Measurements from ENCODE around the genes EYS and COL9A1.

GRCh38 chr6:57792741-57793214, 475.3 kb downstream of the PRIM2 start:
- PRO-cap = no peak

DNA sequence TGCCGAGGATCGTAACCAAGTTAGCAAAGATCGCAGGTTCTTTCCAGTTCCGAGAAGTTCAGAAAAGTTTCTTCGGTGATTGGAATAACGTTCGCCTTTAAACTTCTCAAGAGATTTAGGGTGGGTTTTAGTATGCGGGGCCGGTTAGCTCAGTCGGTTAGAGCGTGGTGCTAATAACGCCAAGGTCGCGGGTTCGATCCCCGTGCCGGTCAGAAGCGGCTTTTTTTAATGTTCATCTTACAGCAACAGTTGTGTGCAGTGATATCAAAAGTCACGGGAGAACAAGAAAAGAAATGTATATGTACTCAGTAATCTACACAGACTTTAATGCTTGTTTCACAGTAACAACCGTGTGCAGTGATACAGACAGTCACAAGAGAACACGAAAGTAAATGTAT, 482.6 kb downstream of the PRIM2 start:
- PRO-cap = unidirectional peak, plus-strand start at position 133 of the sequence

- PRO-cap = no peak
Observed at GRCh38 chr6:61869326-61869821, 416.7 kb downstream of the KHDRBS2 start.

GRCh38 chr6:63448337-63448677, 124.0 kb upstream of the PTP4A1 start:
- PRO-cap = no peak

DNA sequence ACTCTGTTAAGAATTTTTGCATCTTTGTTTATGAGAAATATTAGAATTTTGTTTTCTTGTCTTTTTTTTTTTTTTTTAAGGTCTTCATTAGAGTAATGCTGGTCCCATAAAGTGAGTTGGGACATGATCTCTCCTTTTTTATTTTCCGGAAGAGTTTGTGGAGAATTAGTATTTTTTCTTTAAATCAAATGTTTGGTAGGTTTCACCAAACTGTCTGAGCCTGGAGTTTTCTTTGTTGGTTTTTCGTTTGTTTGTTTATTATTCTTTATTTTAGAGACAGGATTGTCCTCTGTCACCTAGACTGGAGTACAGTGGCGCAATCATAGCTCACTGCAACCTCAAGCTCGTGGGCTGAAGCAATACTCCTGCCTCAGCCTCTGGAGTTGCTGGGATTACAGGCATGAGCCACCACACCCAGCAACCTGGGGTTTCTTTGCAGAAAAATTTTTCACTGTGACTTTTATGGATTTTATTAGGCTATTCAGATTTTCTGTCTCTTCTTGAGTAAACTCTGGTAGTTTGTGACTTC, 120.2 kb upstream of the PTP4A1 start:
- PRO-cap = no peak

- PRO-cap = no peak
Observed at GRCh38 chr6:63476363-63476685, 96.0 kb upstream of the PTP4A1 start.

- PRO-cap = no peak
Observed at GRCh38 chr6:63510153-63510813, 62.0 kb upstream of the PTP4A1 start.

- PRO-cap = no peak
Observed at GRCh38 chr6:63521532-63522316, 50.6 kb upstream of the PTP4A1 start.

DNA sequence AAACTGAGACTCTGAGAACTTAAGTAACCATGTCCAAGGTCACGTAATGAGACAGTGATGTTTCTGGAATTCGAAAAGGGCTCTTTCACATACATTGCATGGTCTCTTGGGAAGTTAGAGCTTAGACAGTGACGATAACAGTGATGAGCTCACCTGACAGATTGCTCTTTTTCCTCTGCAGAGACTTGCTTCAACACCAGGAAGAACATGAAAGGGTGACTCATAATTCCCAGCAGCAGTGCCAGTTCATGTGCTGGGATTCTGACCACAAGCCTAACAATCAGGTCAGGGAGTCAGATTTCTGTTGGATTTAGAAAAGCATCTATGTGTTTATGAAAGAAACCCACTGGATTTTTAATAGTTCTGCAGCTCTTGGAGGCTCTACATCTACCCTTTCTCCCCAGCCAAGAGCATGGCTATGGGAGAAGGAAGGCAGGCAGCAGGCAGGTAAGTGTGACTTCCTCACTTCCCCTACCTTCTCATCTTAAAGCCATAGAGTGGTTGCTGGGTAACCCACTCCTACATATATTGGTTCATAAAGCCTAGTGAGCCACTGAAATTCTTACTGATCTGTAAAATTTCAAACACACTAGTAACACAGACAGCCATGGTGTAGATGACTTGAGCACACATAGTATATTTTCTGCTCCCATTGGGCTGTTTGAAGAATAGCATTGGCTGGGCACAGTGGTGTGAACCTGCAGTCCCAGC, 44.5 kb upstream of the PTP4A1 start:
- PRO-cap = no peak

DNA sequence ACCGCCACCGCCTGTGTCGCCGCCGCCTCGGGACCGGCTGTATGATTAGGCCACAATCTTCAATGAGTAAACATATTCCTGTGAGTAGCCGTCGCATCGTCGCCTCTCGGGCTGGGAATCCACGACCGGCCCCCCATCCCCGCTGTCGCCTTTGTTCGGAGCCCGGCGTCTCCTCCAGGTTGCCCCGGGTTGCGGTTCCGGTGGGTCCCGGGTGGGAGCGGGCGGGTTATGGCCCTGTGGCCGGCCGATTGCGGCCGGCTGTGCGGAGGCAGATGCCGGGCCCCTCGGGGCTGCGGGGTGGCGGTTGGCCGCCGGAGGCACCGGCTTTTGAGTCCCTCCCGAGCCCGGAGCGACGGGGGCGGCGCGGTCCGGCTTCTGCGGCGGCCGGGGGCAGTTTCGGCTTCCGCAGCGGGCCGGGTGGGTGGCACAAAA, 376 bp downstream of the PTP4A1 start:
- PRO-cap = no peak

DNA sequence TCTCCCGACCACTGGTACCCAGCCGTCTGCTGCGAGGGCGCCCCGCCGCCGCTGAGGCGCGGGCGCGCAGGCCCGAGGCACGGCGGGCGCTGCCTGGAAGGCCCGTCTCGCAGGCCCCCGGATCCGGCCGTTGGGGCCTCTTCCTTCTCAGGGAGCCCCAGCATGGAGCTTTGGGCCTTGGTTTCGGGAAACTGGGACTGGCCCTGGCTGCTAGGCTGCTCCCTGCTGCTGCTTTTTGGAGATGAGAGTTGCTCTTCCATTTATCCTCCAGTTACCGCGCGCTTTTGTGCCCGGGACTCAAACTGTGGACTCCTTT, 787 bp downstream of the PHF3 start:
- PRO-cap = bidirectional peak, plus-strand start outside the sequence, minus-strand start at position 28 of the sequence

DNA sequence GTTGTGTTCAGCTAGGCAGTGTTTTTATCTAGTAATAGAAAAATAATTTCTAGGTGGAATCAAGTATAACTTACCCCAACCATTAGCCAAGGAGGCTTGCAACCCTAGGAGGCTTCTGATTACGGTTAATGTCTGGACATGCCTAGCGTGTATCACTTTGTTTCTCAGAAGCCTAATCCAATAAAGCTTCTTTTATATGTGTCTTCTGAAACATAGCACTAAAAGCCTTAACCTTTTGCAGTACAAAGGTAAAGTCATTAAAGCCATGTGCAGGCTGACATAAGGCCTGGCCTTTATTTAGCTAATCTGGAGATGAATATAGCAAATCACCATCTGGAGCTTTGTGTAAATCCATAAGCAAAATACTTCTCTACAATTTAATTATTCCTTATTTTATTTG, at the start of gene EYS:
TSS of gene EYS (minus strand) at position 166 of the 400 bp plus-strand sequence.
- PRO-cap = no peak

DNA sequence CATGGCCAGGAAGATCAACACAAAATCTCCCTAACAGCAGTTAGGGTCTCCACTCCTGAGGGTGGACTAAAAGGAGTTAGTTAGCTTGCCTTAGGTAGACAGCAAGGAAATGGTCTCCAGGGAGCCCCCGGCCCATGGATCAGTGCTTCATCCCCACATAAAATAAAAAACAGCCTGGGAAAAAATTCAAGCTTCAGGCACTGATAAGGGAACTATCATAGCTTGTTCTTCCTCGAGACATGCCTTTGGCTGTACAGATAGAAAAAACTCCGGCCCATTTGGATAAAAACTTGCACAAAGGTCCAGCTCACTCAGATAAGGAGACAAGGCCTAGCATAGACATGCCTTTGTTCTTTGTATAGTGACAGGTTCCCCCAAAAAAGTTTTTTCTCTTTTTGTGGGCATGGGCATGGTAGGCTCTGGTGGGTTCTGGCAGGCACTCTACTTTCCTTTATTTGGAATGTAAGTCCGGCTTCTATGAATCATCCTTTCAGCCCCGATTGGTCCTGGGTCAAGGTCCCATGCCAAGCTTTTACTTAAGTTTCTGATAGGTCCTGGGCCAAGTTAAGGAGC, 230.7 kb upstream of the EYS start:
- PRO-cap = no peak

DNA sequence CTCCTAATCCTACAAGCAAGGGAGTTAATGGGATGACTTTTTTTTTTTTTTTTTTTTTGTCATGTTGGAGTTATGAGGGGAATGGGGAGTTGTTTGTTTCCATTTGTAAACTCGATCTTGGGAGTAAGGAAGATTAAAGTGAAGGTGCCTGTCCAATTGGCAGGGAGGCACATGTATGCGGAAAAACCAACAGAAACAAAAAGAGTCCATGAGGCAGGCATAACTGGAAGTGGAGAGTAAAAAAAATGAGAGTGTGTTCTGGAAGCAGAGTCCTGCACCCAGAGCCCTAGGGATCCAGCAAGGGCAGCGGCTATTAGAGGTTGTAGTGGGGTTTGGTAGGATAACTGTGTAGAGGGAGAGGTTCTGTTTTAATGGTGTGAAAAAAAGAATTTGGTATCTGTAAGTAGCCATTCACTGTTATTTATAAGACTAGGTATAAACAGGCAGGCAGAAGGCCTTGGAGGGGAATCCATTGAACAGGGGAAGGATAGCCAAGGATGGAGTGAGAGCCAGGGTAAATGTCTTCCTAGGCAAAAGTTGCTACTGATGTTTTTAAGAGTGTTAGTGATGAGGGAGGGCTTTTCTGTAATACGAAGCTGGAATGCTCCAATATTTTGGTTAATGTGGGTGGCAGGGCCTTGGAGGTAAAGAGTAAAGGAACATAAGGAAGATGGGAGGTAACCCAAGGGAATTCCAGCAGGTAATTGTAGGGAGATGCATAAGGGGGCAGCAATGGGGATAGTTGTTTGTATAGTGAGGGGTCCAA, 752.8 kb upstream of the ADGRB3 start:
- PRO-cap = no peak

GRCh38 chr6:67886644-67887544, 748.2 kb upstream of the ADGRB3 start:
- PRO-cap = no peak

DNA sequence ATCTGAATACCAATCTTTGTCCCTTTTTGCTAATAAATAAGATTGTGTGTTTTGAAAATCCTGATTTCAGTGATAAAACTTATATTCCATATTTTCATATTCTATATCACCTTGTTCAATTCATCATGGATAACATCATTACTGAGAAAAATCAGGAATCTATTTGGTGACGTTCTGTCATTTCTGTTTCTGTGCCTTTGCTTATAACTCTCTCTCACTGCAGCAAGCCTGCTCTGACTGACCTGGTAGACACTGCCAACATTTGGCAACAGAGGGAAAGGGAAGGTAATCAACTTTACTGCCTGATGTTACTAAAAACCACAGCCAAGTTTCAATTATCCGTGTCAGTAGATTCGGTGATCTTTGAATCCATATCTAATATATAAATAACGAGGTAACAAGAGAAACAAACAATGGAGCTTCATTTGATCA, 502.0 kb downstream of the LMBRD1 start:
- PRO-cap = no peak

DNA sequence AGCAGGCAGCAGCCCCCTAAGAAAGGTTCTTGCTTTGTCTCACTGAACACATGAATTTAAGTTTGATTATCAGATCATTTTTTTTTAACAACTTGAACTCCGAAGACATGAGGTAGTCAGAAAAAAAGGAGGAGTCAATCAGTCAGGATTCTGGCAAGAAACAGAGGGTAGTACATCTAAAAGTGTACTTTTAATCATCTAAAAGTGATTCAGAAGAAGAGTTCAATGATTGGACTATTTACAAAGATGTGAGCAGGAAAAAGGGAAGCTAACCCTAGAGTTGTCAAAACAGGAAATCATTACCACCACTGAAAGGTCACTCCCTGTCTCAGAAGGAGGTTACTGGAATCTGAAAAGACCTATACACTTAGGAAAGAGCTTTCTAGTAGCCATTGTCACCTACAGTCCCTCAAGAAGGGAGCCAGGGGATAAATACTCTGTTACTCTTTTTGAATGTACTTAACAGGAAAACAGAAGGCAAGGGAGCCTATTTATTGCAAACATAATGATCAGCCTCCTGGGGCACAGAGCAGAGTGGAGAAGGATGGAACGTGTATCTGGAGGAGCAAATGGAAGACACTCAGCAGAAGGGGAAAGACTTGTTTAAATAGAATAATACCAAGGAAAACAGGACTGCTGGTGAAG, 16.7 kb upstream of the LMBRD1 start:
- PRO-cap = no peak

GRCh38 chr6:70302810-70303250, at the start of gene COL9A1:
COL9A1 (minus strand) TSS chr6:70303084.
- PRO-cap = no peak

- PRO-cap = no peak
Observed at GRCh38 chr6:70397289-70397965, 15.9 kb upstream of the FAM135A start.

DNA sequence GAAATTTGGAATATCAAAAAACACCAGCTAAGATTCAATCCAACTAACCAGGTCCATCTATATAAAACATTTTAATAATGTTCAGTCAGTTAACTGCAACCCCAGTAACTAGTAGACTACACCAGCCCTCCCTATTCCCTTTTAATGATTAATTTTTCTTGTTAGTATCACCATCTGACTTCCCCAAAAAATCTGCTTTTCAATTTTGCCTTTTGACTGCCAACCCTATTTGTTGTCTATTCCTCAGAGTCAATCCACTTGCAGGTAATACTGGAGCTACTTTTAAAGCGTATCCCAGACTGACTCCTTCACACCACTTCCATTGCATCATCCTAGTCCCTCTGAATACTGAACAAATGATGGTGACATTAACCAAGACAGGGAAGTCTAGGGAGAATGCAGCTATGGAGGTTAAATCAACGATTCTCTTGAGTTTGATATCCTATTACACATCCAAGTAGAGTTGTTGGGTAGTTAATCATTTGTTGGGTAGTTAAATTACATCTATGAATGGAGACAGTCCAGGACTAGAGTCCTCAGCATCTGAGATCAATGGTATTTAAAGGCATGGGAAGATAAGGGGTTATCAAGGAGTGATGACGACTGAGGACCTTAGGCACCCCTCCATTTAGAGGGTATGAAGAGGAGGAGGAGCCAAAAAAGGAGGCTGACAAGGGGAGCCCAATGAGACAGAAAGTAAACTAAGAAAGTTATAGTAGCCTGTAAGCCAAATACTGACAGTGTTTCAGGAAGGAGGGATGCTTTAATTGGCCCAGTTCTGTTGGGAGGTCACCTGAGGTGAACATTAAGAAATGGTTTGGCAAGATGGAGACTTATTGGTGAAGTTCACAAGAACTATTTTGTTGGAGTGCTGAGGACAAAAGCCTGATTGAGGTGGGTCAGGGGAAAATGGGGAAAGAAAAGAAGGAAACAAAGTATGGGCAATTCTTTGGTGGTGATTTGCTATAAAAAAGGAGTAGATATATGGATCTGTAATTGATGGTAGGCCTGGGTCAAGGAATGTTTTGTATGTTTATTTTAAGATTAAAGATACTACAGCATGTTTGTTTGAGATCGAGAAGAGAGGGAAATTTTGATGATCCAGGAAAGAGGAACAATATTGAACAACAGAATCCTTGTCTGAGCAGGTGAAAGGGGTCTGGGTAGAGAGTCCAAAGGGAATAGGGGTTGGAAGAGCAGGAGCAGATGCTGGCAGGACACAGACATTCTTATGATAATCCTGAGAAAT, 2.3 kb downstream of the OGFRL1 start:
- PRO-cap = no peak